ENCODE results near the gene TVP23A.

DNA sequence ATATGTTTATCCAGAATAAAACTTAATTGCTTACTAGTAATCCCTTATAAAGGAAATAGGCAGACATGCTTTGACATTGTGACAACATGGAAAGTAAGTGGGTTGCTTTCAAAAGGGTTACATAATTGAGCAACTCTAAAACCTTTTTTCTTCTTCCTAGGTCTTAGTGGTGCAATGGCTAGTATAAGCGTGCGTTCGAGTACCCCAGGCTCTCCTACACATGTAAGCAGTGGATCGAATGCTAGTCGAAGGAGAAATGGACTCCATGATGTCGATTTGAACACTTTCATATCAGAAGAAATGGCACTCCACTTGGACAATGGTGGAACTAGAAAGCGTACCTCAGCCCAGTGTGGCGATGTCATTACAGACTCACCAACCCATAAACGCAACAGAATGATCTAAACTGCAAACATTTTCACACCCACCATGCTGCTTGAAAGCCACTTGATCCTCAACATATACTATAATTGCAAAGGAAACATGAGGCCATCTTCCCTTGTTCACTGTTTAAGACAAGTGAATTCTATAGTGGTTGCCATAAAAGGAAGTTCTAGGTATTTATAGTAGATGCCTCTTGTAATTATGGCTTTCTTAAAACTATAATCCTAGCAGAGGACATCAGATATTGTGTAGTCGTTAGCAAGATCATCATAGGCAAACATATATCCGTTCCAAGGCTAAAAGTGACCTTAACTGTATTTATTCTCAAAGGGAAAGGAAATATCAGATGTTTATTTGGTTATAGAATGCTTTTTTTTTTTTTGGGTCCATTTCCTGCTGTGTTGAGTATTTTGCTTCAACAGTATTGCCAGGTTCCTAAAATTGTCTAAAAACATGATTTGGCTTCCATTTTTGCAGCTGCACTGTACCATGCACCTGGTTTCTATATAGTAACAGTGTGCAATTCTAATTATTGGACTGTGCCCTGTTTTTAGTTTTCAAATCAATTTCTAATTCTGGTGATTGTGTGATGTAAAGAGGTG, 25.4 kb downstream of the HAPSTR1 start:
- PRO-cap: no peak

DNA sequence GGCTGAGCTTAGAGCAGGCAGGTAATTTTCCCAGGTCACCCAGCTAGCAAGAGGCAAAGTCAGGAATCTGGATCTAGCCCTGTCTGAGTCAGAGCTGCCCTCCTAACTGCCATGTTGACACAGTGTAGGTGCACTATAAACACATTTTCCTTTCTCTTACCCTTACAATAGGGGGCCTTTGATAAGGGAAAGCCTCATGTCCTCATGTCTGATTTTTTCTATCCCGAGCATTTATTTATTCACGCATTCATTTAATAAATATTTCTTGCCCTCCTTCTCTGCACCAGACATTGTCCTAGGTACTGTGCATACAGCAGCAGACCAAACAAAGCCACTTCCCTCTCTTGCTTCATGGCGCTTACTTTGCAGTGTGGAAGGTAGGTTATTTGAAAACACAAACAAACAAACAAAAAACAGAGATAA, 454.5 kb downstream of the HAPSTR1 start:
- PRO-cap: no peak

- PRO-cap: no peak
Measured at GRCh38 chr16:10313030-10313594, 72.7 kb upstream of the ATF7IP2 start.

- PRO-cap: no peak
Measured at GRCh38 chr16:10457220-10458149, 71.6 kb downstream of the ATF7IP2 start.

- PRO-cap: no peak
Measured at GRCh38 chr16:10598166-10598581, 17.8 kb upstream of the EMP2 start.

GRCh38 chr16:10618729-10619268, 38.4 kb upstream of the EMP2 start:
- PRO-cap: no peak

GRCh38 chr16:10818394-10819149, at the start of gene TVP23A:
Gene TVP23A, minus strand, starts transcription at chr16:10818794.
- PRO-cap: bidirectional peak, plus-strand start at chr16:10818729, minus-strand start at chr16:10818652

DNA sequence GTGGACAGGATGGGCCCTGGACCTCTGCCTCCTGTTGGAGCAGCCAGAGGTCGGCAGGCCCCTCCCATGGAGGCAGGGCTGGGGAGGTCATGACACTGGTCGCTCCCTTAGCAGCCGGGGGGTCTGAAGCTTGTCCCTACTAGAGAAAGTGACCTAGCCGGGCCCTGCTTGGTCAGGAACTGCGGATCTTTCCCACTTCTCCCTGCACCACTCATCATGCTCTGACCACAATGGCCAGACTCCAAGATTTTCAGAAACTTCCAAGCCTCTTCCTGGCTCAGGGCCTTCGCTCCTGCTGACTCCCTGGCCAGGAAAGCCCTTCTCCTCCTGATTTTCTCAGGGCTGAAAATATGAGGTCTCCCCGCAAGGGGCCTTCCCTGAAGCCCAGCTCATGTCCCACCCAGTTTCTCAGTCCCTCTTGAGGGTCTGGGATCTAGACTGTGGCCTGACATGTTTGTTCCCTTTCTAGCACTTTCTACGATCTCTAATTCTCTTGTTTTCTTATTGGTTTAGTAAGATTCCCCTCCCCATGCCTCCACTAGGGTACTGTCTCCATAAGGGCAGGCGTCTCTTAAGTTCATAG, 9.5 kb upstream of the TVP23A start:
- PRO-cap: bidirectional peak, plus-strand start at position 411 of the sequence, minus-strand start at position 181 of the sequence

DNA sequence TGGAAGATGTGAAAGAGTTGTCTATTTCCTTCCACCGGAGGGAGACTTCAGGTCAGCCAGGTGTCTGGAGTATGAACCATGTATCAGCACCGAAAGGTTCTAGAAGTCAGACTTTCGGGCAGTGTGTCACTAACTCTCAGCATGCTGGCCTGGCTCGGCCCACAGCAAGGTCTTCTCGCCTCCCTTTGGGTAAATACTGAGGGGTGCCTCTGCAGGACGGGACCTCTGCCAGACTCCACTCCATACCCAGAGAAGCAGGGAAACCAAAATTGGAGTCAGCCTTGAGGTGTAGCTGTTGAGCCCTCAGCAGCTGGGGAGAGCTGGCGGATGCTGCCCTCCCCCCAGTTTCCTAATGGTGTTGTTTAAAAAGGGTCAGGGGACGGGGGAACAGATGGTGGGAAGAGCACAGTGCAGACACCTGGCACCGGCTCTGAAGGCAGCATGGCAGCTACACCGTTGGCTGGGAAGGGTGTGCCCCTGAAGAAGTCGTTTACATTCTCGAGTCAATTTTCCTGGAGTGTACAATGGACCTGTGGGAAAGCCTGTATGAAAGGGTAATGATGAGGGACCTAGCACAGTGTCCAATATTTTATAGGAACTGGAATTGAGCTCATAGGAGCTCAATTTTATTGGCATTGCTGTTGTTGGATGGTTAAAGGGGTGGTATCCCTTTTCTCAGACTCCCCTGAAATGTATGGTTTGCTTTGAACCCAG, 679 bp downstream of the CIITA start:
- PRO-cap: no peak

- PRO-cap: no peak
Measured at GRCh38 chr16:10888487-10889083, 11.6 kb downstream of the CIITA start.

DNA sequence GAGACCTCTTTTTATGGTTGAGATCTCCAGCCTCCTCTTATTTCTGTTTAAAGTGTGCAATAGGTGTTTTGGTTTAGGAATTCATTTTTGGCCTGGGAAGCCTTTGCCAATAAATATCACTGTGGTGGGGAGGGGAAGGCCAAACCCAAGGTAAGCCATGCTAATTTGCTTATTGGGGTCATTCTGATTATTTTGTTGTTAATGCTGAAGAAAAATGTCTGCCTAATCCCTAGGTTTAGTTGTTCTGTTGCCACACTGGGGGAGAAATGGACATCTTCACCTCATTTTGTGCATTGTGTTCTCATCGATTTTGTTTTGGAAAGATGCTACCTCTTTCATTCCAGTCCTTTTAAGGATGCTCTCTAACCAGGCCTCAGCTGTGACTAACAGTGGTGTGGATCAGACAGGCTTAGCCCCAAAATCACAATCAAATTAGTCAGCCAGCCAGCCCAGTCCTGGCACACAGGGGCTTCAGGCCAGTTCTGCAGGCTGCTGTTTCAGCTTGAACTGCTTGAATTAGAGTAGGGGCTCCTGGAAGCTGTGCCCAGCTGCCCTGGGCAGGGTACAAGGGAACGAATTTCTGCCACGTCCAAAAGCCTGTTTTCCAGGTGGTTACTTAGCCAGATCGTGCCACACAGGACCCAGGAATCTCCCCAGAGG, 60.5 kb downstream of the CLEC16A start:
- PRO-cap: no peak

GRCh38 chr16:11131750-11132079, 124.3 kb downstream of the SOCS1 start:
- PRO-cap: no peak

- PRO-cap: no peak
Measured at GRCh38 chr16:11198532-11199279, 57.3 kb downstream of the SOCS1 start.

GRCh38 chr16:11249127-11249732, 6.8 kb downstream of the SOCS1 start:
- PRO-cap: no peak

- PRO-cap: no peak
Measured at GRCh38 chr16:11257245-11257835, 1.3 kb upstream of the SOCS1 start.

- PRO-cap: no peak
Measured at GRCh38 chr16:11303385-11303832, 22.3 kb upstream of the PRM1 start.

- PRO-cap: no peak
Measured at GRCh38 chr16:11364620-11364913, 19.3 kb downstream of the RMI2 start.

DNA sequence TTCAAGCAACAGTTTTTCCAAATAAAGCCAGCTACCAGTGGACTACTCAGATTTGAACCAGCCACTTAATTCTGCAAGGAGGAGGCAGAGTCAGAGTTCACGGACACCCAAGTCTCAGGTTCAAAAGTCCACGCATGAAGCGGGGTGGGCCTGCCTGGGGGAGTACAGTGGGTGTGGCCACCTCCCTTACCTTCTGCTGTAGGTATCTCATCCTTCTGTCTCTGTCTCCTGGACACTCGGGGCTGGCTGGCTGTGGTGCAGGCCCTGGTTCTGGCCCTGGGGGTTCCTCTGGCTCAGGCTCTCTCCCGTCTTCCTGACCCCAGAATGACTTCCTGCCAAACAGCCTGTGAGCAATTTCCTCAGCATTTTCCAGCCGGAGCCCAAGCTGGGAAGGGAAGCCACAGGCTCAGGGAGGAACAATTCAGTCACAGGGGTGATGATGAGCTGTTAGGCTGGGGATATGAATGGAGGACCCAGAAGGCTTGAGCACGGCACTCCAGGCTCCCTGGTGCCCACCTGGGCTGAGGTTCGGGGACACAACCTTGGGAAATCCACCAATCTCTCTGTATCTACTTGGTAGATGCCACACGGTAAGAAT, 42.3 kb downstream of the ENSG00000188897 start:
- PRO-cap: no peak

GRCh38 chr16:11495290-11495545, 31.8 kb downstream of the ENSG00000188897 start:
- PRO-cap: no peak

GRCh38 chr16:11540489-11540867, 13.4 kb upstream of the ENSG00000188897 start:
- PRO-cap: no peak

Measured in right cardiac atrium (tissue), 1 donor.